SJSA1 (cell line): ENCODE measurements around a stretch of chr12.

- RAMPAGE, long total RNA = no peak
These were observed 61.8 kb downstream of the PITPNM2 start for GRCh38 chr12:123089012-123089482.

DNA sequence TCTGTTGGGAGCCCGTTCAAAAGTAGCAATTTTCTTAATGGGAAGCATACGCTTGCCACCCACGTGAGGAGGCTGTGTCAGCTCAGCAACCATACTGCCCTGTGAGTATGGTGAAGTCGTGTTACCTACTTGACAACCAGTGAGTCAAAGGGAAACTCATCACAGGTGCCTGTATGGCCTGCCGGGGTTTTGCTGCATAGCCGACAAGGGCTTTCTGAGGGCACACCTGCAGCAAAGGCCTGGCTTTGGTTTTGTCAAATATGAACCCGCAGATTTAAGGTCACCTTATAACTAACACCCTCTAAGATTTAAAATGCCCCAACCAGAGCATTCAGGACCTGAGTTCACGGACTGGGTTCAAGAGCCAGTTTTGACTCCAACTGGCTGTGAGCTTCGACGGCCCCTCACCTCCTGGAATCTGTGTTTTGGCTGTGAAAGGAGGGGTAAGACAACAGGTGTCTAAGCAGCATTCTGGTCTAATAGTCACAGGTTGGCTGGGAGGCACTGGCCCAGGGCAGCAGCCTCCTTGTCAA is 30.9 kb downstream of the PITPNM2 start:
- RAMPAGE, long total RNA = no peak

GRCh38 chr12:123231826-123232425 is 1.0 kb downstream of the MPHOSPH9 start:
- RAMPAGE, long total RNA = no peak

- RAMPAGE, long total RNA = no peak
These were observed 20.4 kb upstream of the CDK2AP1 start for GRCh38 chr12:123291896-123292517.

- RAMPAGE, long total RNA = no peak
These were observed 958 bp upstream of the SBNO1 start for GRCh38 chr12:123365533-123366077.

DNA sequence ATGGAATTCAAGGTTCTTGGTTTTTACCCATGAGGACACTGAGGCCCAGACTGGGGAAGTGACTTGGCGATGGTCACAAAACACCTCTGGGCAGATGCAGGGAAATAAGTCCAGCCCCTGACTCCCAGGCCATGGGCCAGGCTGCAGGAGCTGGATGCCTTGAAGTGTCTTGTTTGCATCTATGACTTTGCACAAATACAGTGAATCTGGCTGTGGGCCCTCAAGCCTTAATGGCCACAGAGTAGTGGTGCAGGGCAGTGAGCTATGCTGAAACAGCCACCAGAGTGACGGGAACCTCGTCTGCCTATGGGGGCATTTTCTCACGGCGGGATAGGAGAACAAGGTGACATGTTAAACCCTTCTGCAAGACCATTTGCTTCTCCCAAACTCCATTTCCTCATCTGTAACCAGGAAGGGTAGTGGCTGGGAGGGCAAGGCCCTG is 3.9 kb downstream of the KMT5A start:
- RAMPAGE, long total RNA = no peak

GRCh38 chr12:123423053-123423445 is 13.4 kb downstream of the RILPL2 start:
- RAMPAGE, long total RNA = no peak

DNA sequence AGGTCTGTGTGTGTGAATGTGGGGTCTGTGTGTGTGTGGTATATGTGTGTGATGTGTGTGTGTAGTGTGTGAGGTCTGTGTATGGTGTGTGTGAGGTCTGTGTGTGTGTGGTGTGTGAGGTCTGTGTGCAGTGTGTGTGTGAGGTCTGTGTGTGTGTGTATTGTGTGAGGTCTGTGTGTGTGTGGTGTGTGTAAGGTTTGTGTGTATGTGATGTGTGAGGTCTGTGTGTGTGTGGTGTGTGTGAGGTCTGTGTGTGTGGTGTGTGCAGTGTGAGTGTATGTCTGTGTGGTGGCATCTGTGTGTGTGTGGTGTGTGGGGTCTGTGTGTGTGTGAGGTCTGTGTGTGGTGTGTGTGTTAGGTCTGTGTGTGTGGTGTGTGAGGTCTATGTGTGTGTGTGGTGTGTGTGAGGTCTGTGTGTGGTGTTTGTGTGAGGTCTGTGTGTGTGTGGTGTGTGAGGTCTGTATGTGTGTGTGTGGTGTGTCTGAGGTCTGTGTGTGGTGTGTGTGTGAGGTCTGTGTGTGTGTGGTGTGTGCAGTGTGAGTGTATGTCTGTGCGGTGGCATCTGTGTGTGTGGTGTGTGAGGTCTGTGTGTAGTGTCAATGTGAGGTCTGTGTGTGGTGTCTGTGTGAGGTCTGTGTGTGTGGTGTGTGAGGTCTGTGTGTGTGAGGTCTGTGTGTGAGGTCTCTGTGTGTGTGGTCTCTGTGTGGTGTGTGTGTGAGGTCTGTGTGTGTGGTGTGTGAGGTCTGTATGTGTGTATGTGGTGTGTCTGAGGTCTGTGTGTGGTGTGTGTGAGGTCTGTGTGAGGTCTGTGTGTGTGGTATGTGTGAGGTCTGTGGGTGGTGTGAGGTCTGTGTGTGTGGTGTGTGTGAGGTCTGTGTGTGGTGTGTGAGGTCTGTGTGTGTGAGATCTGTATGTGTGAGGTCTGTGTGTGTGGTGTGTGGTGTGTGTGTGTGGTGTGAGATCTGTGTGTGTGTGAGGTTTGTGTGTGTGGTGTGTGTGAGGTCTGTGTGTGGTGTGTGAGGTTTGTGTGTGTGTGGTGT is 22.5 kb downstream of the RILPL1 start:
- RAMPAGE, long total RNA = no peak

DNA sequence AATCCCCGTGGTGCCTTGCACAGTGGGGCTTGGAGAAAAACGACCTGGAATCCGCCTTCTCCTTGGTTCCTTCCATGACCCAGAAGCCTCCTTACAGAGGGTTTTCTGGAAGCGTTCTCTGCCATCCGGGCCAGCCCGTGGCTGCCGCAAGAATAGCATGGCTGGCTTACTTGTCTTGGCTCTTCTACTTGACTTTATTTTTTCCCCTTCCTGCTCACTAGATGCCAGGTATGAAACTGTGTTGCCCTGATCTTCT is 2.1 kb downstream of the RFLNA start:
- RAMPAGE, long total RNA = no peak

DNA sequence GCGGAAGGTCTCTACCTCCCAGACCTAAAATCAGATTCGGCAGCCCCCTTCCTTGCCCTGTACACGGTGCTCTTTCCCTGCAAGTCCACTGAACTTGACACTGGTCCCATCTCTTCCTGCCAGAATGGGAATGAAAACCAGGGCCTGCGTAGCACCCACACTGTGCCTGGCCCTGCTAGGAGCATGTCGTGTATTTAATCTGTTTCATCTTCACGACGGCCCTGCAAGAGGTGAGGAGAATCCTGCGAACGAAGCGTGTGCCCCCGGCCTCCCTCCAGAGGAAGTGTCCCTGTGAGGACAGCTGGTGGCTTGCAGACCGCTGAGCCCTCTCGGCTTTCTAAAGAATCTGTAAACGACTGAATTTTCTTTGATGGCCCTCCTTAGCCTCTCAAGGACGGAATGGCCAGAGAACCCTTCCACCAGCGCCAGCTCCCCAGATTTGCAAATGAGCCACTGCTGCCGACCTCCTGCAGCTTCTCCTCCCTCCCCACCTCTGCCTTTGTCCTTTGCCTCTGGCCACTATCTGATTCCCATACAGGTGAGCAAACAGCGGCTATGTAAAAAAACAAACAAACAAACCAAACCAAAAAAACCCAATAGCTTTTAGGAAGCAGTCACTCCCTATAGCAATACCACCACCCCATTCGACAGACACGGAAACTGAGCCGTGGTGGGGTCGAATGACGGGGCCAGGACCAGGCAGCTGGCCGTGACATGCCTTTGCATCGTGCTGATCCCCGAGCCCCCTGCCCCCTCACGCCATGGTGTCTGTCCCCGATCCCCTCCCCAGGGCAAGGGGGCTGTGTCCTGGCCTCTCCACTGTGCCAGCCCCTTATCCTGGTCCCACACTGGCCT is 23.4 kb downstream of the RFLNA start:
- RAMPAGE, long total RNA = no peak

DNA sequence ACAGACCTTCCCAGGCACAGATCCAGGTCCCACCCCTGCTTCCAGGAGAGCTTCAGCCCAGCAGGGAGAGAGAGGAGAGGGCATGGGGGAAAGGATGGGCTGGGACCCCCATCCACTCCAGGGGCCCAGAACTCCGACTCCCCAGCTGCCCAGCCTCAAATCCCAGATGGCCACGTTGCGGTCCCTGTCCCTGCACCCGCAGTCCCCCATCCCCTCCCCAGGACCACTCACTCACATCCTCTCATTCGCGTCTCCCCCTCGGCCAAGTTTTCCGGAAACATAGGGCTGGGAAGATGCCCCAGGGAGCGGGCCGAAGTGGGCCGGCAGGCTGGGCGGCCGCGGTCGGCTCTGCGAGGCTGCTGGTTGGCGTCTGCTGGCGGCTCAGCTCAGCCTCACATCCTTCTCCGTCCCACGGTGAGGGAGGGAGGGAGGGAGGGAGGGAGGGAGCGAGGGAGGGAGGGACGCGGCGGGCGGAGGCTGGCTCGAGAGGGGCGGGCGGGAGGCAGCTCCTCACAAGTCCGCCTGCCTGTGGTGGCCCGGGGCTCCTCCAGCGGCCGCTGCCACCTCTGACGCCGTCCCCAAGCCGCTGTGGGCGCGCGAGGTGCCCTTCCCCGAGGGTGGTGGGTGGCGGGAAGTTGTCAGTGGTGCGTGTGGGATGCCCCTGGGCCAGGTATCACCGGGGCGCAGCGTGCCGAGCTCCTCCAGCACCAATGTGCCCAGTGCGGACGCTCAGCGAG is 93.7 kb downstream of the RFLNA start:
- RAMPAGE, long total RNA = no peak

DNA sequence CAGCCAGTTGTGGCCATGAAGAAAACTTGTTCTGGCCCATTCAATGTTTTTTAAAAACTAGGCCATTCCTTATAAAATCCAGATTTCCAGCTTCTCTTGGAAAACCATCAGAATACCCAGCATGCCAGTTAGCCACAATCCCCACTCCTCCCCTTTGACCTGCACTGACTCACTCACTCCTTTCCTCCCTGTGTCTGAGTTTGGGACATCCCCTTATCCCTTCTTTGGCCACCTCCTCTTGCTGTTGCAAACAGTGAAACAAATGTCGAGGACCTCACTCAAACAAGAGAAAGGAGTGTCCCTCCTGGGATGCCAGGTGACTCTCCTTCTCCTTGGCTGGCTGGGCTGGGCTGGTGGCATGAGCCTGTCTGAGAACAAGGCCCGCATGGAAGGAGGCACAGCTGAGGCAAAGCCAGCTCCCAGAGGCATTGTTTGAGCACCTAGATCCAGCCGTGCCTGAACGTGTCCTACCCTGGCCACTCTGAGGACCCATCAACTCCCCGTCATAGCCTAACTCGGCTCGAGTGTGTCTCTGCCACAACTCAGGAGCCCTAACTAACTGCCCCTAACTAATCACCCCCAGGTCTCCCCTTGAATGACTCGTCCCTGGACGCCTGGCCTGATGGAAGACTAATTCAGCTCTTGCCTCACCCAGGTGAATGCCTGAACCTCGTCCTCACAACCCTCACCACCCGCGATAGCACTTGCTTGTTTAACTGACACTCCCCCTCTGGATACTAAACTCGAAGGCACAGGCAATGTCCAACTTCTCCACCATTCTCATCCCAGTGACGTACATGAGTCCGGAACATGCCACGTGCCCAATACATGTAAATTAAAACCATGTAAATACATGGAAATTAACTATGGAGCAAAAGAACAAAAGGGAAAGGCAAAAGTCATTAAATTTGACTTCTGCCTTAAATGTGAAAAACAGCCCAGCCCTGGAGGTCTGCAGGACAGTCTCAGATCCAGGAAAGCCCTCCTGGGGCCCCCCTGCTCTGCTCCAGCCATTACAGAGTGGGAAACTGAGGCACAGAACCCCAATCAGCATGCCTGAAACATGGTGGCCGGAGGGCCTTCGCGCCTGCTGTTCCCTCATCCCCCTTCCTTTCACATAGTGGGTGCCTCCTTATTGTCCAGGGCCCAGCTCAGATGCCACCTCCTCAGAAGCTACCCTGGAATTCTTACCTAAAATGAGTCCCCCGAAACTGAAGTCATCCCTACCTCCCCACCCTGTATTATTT is 42.8 kb downstream of the NCOR2 start:
- RAMPAGE, long total RNA = no peak

- RAMPAGE, long total RNA = no peak
These were observed 18.5 kb downstream of the NCOR2 start for GRCh38 chr12:124548632-124549499.

DNA sequence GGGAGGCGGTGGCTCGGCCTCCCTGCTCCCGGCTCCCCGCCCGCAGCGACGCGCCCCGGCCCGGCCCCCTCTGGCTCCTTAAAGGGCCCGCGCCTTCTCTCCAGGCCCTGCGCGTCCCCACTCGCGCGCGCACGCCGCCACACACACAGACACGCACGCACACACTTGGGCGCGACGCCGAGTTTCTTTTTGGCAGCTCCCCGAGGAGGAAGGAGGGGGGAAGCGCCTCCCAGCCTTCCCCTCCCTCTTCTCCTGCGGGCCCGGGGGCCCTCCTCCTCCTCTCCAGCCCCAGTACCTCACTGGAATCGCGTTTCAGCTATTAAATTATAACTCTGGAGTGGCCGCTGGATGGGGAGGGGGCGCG is 239 bp upstream of the NCOR2 start:
- RAMPAGE, long total RNA = no peak

- RAMPAGE, long total RNA = no peak
These were observed 20.0 kb upstream of the NCOR2 start for GRCh38 chr12:124587381-124587830.

DNA sequence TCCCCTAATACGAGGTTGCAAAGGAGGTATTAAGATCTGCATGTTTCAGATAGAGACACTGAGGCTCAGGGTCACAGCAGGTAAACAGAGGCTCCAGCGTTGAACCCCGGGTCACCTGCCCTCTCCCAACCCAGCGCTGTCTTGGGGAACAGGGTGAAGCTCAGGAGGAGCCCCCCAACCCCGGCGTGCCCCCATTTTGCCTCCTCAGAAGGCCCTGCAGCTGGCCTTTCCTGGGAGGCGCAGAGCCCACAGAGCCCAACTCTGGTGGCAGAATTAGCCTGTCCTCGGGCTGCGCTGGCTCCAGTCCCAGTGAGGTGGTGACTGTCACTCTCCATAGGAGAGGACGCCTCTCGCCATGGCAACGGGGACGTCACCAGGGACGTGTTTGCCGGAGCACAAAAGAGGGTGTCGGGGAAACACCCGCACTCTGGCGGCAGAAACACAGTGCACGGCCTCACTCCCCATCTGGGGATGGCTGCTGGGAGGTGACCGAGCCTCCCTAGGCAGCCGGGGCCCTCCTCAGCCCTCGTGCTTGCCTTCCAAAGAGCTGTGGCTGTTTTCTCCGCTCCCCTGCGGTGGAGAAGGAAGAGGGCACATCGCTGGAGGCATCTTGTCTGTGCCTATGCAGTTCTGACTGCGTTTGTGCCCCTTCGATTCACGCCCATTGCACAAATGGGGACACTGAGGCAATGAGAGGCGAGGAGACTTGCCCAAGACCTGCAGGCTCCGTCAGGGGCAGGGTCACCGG is 50.2 kb upstream of the NCOR2 start:
- RAMPAGE, long total RNA = no peak

DNA sequence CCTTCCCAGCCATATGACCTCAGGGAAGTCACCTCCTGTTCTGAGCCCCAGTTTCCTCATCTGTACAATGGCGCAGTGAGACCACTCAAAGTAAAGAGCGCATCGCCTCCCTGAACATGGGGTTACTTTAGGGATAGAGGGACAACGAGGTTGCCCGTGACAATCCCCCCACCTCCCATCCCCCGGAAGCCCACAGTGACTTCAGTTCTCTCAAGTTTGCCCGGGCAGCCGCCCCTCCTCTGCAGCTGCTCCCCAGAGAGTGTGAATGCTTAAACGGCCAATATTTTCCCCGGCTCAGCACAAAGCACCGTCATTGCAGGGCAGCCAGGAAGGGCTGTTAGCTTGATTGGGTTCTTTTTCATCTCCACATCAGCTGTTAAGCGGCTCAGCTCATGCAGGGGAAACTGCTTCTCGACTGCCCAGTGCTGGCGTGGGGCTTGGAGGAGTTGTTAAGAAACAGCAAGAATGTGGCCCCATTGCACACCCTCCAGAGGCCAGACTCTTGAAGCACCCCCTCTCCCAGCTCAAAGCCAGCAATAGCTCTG is 120.5 kb upstream of the NCOR2 start:
- RAMPAGE, long total RNA = no peak

GRCh38 chr12:124741851-124742497 is 121.7 kb downstream of the SCARB1 start:
- RAMPAGE, long total RNA = no peak

GRCh38 chr12:124747075-124747778 is 116.4 kb downstream of the SCARB1 start:
- RAMPAGE, long total RNA = no peak

- RAMPAGE, long total RNA = no peak
These were observed 99.0 kb downstream of the SCARB1 start for GRCh38 chr12:124764689-124764999.